ENCODE results near the gene C21orf62.

DNA sequence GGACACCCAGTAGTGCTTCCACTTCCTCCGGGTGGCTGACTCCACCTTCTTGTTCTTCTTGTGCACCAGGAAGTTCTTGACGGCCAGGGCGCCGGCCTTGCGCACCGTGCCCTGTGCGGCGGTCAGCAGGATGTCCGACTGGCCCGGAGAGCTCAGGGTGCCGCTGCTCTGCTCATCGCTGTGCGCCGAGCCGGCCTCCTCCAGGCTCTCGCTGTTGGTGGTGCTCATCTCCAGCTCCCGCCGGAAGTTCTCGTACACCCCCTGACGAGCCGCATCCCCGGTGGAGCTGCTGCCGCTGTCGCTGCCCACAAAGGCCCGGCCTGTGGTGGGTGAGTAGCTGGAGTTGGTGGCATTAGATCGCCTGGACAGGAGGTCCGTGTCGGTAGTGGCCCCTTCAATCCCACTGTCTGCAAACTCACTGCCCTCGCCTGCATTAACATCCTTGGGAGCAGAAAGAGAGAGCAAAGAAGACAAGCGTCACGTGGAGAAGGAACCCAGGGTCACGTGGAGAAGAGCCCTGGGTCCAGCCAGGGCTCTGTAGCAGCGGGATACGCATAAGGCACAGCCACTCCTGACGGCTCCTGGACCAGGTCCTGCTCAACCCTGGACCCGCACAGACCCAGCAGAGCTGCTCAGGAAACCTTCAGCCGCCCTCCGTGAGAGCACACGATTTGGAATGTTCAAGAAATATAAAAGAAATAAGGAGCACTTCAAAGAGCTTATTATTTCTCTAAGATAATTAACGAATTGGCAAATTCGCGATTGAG is 92.1 kb downstream of the TIAM1 start:
- PRO-cap, 3 experiments: no peak in any of the 3 experiments
- RAMPAGE, long total RNA, 2 experiments: no peak in any of the 2 experiments
- RRBS: 25% methylated on average over 25 of the region's 42 CpGs

- PRO-cap, 3 experiments: no peak in any of the 3 experiments
- RAMPAGE, long total RNA, 2 experiments: no peak in any of the 2 experiments
- RRBS: no CpG with 5 or more reads among the region's 5 CpGs
Observed at GRCh38 chr21:31410736-31411188, 66.7 kb upstream of the TIAM1 start.

DNA sequence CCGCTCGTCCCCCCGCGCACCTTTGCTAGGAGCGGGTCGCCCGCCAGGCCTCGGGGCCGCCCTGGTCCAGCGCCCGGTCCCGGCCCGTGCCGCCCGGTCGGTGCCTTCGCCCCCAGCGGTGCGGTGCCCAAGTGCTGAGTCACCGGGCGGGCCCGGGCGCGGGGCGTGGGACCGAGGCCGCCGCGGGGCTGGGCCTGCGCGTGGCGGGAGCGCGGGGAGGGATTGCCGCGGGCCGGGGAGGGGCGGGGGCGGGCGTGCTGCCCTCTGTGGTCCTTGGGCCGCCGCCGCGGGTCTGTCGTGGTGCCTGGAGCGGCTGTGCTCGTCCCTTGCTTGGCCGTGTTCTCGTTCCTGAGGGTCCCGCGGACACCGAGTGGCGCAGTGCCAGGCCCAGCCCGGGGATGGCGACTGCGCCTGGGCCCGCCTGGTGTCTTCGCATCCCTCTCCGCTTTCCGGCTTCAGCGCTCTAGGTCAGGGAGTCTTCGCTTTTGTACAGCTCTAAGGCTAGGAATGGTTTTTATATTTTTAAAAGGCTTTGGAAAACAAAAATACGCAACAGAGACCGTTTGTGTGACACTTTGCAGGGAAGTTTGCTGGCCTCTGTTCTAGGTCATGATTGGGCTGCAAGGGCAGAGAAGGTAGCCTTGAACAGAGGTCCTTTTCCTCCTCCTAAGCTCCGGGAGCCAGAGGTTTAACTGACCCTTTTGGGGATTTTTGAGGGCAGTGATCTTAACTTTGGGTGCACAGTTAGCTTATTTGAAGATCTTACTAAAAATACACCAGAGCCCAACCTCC is 587 bp downstream of the SOD1 start:
- PRO-cap, 3 experiments: peak in 2 of 3 experiments; most common plus-strand start position 289 of the sequence (in 1); most common minus-strand start position 120 of the sequence (in 1)
- RAMPAGE, long total RNA, 2 experiments: no peak in any of the 2 experiments
- RRBS: 3% methylated on average over 28 of the region's 65 CpGs

DNA sequence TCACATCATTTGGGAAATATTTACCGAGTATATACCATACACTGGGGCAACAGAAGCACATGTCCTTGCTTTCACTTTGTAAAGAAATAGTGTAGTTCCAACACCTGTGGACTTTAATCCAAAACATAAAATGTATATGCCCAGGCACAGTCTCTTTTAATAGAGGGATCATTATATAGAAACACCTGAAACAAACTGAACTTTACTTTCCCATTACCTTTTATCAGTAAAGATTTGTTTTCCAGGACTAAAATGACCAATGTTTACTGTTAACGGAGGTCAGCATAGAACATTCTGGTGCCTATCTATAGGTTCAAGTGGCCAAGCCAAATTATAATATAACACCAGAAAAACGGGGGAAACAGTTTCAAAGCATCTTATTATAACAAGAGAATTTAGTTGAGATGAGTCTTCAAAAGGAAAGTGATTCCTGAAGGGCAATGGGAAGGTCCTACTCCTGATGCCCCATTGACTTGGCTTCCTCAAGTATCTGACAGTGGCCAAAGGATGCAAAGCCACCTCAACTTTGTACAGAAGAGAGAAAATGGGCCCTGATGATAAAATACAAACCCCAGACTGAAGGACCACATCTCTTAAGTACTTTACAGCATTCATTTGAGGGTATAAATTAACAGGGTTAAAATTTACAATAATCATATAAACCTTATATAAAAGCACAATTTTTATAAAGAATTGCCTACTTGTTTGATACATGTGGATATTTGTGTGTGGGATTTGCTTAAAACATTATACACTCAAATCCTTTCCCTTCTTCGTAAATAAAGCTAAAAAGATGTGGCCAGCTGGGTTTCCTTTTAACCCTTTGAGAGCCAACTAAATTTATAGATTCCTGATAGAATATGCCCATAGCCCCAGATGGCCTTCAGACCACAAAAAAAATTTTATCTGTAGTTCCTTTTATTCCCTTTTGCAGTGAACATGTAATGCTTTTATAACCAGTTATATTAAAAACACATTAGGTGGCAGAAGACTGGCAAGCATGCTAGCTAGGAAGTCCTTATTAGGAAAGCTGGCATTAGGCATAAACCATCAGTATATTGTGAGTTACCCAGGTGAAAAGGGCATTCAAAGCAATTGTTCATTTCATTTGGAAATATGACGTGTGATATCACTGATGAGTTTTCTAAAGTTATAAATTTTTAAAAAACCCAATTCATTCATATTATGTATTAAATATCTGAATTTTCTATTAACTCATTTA is 14.6 kb downstream of the SOD1 start:
- PRO-cap, 3 experiments: no peak in any of the 3 experiments
- RAMPAGE, long total RNA, 2 experiments: no peak in any of the 2 experiments
- RRBS: no CpG with 5 or more reads among the region's 5 CpGs

- PRO-cap, 3 experiments: no peak in any of the 3 experiments
- RAMPAGE, long total RNA, 2 experiments: no peak in any of the 2 experiments
- RRBS: no CpG with 5 or more reads among the region's 2 CpGs
Observed at GRCh38 chr21:31701563-31702023, 30.3 kb downstream of the SCAF4 start.

DNA sequence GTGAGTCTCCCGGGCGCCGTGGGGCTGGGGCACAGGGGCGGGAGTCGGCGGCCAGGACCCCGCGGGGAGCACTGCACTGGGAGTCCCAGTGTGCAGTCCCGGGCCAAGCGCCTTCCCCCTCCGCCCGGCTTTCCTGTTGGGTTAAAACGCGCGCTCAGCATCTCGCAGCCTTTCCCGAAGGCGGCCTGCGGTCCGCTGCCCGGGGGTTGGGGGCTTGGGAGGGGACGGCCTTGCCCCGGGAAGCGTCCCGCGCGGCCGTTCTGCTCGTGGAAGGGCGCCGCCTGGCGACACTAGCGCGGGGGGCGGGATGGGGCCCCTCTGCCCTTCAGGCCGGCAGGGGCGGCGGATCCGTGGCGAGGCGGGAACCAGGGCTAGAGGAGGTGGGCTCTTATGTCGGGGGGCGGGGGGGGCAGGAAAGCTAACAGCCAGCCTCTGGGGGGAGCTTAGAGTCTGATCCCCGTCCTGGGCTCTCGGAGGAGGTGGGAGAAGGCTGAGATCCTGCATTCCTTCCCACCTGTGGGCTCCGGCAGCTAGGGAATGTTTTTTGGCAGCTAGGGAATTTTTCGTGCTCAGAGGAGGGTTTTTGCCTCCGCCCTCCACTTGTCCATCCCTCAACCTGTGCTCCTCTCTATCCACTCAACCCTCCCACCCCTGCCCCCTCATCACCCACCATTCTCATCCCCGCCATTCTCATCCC is 1.3 kb downstream of the HUNK start:
- PRO-cap, 3 experiments: peak in 3 of 3 experiments; most common plus-strand start position 336 of the sequence (in 1); most common minus-strand start position 135 of the sequence (in 1)
- RAMPAGE, long total RNA, 2 experiments: start-site peak on the minus strand in 1 of 2 experiments, centred at position 234 of the sequence, 7 reads per replicate
- RRBS: 2% methylated on average over 19 of the region's 49 CpGs

GRCh38 chr21:32246427-32246889 is 32.4 kb downstream of the MIS18A start:
- PRO-cap, 3 experiments: no peak in any of the 3 experiments
- RAMPAGE, long total RNA, 2 experiments: no peak in any of the 2 experiments
- RRBS: no CpG with 5 or more reads among the region's 5 CpGs

- PRO-cap, 3 experiments: peak in 2 of 3 experiments; most common plus-strand start chr21:32412340 (in 2); most common minus-strand start chr21:32412344 (in 1)
- RAMPAGE, long total RNA, 2 experiments: no peak in any of the 2 experiments
- RRBS: 1% methylated on average over 39 of the region's 57 CpGs
Observed at GRCh38 chr21:32412104-32412542, 383 bp upstream of the EVA1C start.

GRCh38 chr21:32417565-32418541 is 5.3 kb downstream of the EVA1C start:
- PRO-cap, 3 experiments: no peak in any of the 3 experiments
- RAMPAGE, long total RNA, 2 experiments: no peak in any of the 2 experiments
- RRBS: no CpG with 5 or more reads among the region's 7 CpGs

- PRO-cap, 3 experiments: peak in 3 of 3 experiments; most common minus-strand start chr21:32728970 (in 3)
- RAMPAGE, long total RNA, 2 experiments: no peak in any of the 2 experiments
- RRBS: no CpG with 5 or more reads among the region's 4 CpGs
Observed at GRCh38 chr21:32728739-32729216, 965 bp upstream of the SYNJ1 start.

- PRO-cap, 3 experiments: peak in 1 of 3 experiments; most common minus-strand start chr21:32813640 (in 1)
- RAMPAGE, long total RNA, 2 experiments: no peak in any of the 2 experiments
- RRBS: no CpG with 5 or more reads among the region's 8 CpGs
Observed at GRCh38 chr21:32813469-32813896, at the start of gene C21orf62. TSS of gene C21orf62 (minus strand) at chr21:32813703.

DNA sequence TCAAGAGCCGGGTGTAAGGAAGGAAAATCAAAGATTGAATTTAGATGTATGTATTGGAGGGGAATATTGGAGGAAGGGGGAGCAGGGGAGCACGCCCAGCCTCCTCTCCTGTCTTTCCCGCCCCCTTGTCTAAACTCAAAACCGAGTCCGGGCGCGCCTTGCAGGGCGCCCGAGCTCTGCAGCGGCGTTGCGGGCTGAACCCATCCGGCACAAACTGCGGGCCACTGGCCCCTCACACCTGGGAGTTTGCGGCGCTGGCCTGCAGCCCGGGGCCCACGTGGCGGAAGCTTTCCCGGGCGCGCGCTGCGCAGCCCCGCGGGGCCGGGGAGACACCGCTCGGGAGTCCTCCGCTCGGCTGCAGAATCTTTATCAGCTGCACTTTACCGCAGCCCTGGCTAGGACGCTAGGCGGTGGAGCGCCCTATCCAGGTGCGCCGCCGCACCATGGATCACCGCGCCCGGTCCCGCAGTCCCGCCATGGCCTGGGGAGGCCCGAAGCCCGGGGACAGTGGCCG is 6.0 kb upstream of the OLIG2 start:
- PRO-cap, 3 experiments: no peak in any of the 3 experiments
- RAMPAGE, long total RNA, 2 experiments: no peak in any of the 2 experiments
- RRBS: 2% methylated on average over 18 of the region's 46 CpGs

DNA sequence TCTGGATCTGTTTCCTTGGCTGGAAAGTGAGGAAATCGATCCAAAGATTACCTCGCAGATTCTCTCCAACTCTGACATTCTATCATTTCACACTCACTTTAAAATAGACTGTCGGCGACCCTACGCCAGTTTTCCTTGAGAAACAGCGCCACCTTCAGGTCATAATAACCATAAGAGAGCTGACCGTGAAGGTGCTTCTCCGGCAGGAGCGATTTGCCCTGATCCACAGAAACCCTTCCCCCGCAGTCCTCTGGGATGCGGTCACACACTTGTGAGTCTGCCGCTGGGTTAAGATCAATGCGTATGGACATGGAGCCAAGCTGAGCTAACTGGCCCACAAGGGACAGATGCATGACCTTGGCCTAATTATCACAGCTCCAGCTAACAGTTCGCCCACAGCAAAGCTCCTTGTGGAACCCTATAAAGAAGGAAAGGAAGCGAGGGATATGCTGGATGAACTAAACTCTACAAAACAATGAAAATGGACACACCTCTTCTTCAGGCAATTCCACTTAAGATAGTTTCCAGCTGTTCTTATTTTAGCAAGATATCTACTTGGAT is 32.8 kb upstream of the IFNAR2 start:
- PRO-cap, 3 experiments: no peak in any of the 3 experiments
- RAMPAGE, long total RNA, 2 experiments: no peak in any of the 2 experiments
- RRBS: no CpG with 5 or more reads among the region's 15 CpGs

- PRO-cap, 3 experiments: no peak in any of the 3 experiments
- RAMPAGE, long total RNA, 2 experiments: no peak in any of the 2 experiments
- RRBS: no CpG with 5 or more reads among the region's 6 CpGs
Observed at GRCh38 chr21:33203376-33203751, 26.4 kb upstream of the IFNAR2 start.

GRCh38 chr21:33290226-33291011 is 24.3 kb downstream of the IL10RB start:
- PRO-cap, 3 experiments: no peak in any of the 3 experiments
- RAMPAGE, long total RNA, 2 experiments: no peak in any of the 2 experiments
- RRBS: no CpG with 5 or more reads among the region's 21 CpGs

- PRO-cap, 3 experiments: no peak in any of the 3 experiments
- RAMPAGE, long total RNA, 2 experiments: no peak in any of the 2 experiments
- RRBS: no CpG with 5 or more reads among the region's 9 CpGs
Observed at GRCh38 chr21:33391624-33392177, 11.5 kb upstream of the IFNGR2 start.

- PRO-cap, 3 experiments: no peak in any of the 3 experiments
- RAMPAGE, long total RNA, 2 experiments: no peak in any of the 2 experiments
- RRBS: no CpG with 5 or more reads among the region's 9 CpGs
Observed at GRCh38 chr21:33401520-33401979, 1.7 kb upstream of the IFNGR2 start.

DNA sequence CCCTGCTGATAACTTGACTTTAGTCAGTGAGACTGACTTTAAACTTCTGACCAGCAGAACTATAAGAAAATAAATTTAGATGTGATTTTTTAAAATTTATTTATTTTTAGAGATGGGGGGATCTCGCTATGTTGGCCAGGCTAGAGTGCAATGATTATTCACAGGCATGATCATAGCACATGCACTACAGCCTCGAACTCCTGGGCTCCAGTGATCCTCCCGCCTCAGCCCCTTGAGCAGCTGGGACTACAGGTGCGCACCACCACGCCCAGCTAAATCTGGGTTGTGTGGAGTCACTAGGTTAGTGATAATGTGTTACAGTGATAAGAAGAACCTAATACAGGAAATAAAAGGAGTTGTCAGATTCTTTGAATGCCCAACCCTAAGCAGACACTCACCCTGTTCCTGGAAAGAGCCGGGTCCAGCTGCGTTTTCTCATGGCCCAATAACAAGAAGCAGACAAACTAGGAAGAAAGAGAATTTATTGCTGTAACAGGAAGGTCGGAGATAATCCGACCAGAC is 8.7 kb downstream of the IFNGR2 start:
- PRO-cap, 3 experiments: no peak in any of the 3 experiments
- RAMPAGE, long total RNA, 2 experiments: no peak in any of the 2 experiments
- RRBS: no CpG with 5 or more reads among the region's 9 CpGs

- PRO-cap, 3 experiments: no peak in any of the 3 experiments
- RAMPAGE, long total RNA, 2 experiments: no peak in any of the 2 experiments
- RRBS: no CpG with 5 or more reads among the region's 7 CpGs
Observed at GRCh38 chr21:33443348-33443774, 36.4 kb downstream of the TMEM50B start.

DNA sequence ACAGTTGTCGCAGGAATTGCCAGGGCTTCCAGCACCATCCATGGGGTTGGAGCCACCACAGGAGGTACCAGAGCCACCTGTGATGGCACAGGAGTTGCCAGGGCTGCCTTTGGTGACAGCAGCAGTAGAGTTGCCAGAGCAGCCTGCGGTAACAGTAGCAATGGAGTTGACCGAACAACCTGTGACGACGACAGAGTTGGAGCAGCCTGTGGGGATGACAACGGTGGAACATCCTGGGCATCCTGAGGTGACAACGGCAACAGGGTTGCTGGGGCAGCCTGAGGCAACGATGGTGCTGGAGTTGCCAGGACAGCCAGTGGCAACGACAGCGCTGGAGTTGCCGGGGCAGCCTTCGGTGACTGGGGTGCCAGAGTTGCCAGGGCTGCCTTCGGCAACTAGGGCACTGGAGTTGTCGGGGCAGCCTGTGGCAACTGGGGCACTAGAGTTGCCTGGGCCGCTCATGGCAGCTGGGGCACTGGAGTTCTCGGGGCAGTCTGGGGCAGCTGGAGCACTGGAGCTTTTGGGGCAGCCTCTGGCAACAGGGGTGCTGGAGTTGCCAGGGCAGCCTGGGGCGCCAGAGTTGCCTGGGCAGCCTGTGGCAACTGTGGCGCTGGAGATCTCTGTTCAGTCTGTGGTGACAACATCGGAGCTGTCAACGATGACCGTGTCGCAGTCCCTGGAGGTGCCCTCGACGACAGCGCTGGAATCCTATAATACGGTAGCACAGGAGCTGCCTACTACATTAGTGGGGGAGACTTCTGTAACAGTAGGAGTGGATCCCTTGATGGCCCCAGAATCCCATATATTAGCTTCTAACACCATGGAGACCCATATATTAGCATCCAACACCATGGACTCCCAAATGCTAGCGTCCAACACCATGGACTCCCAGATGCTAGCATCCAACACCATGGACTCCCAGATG is 8.0 kb downstream of the SON start:
- PRO-cap, 3 experiments: no peak in any of the 3 experiments
- RAMPAGE, long total RNA, 2 experiments: no peak in any of the 2 experiments
- RRBS: no CpG with 5 or more reads among the region's 27 CpGs